ENCODE measurements around the gene SAMM50.

DNA sequence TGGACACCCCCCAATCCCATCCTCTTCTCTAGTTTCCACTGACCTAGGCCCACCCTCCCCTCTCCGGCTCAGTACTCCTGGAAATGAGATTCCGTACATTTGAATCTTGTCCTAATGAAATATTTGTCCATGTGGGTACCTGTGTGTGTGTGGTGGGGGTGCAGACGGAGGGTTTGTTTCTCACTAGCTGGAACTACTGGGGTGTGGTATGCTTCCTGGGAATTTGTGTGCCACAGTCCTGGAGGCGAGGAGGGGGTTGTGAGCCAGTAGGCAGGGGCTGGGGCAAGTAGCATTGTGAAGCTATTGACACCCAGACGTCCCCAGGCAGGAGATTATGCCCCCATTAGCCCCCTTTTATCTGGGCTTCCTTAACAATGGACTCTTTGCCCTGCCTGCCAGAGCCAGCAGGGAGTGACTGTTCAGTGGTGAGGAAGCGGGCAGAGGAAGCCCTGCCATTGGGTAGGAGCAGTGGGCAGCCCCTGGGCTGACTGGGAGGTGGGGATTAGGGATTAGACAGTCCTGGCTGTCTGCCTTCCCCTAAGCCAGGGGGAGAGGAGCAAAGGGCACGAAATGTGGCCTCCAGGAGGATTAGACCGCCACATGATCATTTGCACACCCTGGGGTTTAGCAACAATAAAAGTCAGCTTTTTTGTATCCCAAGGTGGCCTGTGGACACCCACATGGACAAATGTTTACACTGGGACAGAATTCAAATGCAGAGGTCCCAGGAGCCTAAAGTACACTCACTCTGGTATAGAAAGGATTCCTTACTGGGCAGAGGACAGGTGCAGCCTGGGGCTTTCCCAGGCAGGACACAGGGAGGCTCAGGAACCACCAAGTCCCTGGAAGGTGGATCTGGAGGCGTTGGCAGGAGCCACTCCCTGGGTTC lies 1.8 kb downstream of the PNPLA3 start:
- PRO-cap = no peak

DNA sequence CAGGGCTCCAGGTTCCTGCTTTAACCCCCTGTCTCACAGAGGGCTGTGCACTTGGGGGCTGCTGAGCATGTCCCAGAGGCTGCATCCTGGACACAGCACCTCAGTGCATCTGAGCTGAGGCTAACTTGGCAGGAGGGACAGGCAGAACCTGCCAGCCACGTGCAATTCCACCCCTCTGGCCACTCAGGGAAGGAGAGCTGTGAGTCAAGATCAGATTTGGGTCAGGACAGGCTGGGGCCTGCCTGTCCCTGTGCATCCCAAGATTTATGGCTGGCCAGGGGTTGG lies 2.4 kb downstream of the PNPLA3 start:
- PRO-cap = no peak

DNA sequence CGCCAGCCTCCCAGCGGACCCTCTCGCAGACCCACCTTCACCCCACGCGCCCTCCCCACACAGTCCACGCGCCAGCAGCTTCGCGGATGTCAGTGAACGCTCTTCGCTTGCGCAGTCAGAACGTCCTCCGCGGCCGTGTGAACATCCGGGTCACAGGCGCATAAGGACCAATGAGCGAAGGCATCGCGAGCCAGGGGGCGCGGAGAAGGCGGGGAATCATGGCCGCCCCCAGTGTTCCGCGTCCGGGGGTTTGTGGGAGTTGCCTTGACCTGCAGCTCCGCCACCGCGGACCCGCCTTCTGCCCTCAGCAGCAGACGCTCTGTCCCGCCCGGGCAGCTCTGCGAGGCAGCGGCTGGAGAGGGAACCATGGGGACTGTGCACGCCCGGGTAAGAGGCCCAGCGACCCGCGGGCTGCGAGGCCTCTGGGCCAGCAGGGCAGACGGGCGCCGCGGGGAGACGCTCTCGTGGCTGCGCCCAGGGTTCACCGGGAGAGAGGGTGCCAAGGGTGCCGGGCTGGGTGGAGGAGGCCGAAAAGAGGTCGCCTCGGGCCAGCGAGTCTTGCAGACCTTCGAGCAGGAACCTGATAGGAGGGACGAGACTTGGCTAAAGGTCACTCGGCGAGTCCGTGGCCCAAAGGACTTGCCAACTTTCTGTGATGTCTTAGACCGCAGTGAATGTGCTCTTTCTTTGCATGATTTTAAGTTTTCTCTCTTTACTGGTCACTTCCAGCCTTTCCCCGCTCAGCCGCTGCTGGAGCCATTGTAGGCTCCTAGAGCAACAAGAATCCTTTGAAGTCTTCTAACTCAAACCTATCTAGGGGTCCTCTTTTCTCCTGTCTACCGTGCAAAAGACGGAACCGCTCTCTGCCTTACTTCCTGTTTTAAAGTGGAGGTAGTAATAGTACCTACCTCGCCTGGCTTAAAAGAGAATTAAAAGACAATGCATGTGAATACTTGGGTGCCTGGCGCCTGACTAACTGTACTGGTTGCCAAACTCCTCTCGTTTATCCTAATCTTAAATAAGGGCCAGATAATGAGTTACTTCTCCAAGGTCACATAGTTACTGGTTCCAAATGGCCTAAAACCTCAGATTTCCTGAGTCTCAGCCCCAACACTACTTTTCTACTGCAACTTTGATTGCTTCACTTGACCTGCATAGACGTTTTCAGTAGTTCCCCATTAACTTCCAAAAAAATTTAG lies at the start of gene SAMM50:
SAMM50 (plus strand) TSS at position 231 of the 1,199 bp plus-strand sequence.
- PRO-cap = bidirectional peak, plus-strand start at position 231 of the sequence, minus-strand start at position 139 of the sequence; bidirectional peak, plus-strand start at position 925 of the sequence, minus-strand start at position 790 of the sequence

DNA sequence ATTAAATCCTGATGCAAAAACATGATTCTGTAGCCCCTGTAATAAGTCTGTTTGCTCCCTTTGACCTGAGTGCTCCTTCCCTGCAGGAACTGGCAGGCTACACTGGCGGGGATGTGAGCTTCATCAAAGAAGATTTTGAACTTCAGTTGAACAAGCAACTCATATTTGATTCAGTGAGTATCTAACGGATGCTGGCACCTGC lies 22.4 kb downstream of the SAMM50 start:
- PRO-cap = no peak

DNA sequence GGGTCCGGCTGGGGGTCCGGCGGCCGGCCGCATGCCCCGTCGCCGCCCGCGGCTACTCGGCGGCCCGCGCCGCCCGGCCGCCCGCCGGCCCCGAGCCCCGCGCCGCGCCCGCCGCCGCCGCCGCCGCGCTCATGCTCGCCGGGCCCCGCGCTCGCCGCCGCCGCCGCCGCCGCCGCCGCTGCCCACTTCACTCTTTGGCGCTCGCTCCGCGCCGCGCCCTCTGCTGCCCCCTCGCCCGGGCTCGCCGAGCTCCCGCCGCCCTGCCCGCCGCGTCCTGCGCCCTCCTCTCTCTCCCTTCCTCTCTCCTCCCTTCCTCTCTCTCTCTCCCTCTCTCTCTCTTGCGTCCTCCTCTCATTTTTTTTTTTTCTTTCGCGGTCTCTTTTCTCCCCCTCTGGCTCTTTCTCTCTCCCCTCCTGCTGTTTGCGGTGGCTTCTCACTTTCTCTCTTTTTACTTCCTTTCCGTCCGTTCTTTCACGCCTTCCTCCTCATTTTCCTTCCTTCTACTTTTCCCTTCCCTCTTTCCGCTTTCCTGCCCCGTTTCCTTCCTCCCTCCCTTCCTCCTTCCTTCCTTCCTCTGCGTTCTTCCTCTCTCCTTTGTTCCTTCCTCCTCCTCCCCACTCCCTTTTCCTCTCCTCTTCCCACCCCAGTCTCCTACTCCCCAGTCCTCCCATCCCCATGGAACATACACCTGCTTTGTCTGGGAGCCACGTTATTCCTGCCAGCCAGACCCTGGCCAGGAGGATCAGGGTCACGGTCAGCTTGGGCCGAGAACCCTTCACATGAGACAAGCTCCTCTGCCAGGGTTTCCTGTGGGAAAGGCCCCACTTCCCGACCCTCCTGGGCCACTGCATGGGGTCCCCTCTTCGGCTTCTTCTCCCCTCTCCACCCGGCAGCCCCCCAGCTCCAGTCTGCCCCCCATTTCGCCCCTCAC lies 19.3 kb upstream of the SHISAL1 start:
- PRO-cap = no peak

GRCh38 chr22:44337557-44338142 lies 24.9 kb upstream of the SHISAL1 start:
- PRO-cap = no peak

DNA sequence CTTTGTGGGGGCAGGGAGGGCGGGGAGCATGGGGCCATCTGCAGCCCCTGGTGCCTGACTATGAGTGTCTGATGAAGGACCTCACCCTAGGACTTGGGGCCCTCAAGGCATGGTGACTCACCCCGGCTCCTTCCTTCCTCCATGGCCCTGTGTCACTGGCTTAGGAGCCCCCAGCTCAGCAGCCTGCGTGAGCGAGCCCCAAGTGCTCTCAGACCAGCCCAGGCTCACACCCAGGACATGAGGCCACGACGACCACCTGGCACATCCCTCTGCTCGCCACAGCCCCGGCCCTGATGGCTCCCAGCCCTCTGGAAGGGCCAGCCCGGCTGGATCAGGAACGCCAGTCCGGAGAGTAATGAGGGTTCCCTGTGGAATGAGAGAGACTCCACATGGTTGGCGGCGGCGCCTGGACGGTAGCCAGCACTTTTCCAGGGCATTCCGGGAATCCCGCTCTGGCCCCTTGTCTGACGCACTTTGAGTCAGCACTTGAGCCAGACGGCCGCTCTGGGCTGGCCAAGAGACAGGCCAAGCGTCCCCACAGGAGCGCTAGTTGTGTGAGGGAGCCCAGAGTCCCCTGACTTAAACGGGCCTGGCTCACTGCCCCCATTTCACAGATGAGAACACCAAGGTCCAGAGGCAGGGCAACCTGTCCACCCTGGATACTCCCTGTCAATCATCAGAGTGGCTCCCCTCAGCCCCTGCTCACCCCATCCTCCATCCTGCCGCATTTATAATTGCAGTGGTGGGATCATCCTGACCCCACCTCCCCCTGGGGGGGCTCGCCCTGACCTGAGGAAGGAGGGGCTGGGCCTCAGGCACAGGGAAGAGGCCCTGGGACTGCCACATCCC lies 50.8 kb upstream of the SHISAL1 start:
- PRO-cap = no peak

GRCh38 chr22:44493743-44494381 lies 4.2 kb downstream of the RTL6 start:
- PRO-cap = no peak

- PRO-cap = unidirectional peak, plus-strand start at chr22:44685638; unidirectional peak, plus-strand start at chr22:44685667
Observed at GRCh38 chr22:44685274-44685910, 16.6 kb upstream of the PRR5 start.

DNA sequence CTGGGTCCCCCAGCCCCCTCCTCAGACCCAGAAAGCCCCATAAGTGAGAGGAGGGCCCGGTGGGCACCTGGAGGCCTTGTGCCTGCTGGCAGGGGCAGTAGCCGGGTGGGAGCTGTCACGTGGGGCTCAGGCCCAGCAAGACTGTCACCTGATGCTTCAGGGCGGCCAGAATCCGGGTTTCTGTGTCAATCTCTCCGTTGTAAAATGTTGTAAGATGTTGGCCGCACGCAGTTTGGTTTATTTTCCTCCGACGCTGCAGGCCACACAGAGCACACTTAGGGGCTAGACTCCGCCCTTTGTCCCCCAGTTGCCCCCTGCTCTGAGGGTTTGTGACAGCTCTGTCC lies 3.5 kb upstream of the PRR5 start:
- PRO-cap = no peak

DNA sequence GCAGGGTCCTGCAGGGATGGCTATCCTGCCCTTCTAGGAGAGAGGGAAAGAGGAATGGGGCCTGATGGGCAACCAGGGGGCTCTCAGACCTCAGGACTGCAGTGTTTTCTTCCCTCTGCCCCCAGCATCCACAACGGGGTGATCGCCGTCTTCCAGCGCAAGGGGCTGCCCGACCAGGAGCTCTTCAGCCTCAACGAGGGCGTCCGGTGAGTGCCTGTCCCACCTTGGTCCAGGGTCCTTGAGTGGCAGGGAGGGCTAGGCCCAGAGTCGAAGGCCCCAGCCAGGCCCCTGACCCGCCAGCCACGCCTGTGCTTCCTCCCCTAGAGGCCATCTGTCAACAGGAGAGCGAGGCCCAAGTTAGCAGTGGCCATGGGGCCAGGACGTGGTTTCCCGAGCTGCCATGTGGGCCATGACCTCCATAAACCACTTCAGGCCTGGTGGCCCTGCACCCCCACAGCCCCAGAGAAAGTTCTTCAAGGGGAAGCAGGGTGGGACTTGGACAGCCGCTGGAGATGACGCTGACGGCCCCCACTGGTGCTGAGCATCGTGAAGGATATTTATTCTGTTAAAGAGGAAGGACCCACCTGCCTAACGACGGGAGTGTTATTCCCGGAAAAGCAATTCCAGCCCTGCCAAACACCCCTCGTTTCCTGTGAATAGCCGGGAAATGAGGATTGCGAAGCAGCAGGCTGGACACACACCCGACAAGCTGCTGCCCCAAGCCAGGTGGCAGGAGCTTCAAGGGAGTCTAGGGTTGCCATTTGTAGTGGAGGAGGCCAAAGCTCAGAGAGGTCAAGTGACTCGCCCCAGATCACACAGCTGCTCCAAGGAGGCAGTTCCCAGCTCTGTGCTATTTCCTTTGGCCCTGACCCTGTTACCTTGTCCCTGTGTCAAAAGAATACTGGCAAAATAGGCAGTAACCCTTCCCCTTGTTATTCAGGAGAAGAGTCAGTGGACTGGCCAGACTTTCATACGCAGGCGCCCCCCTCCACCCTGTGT lies 12.8 kb downstream of the PRR5 start:
- PRO-cap = no peak

DNA sequence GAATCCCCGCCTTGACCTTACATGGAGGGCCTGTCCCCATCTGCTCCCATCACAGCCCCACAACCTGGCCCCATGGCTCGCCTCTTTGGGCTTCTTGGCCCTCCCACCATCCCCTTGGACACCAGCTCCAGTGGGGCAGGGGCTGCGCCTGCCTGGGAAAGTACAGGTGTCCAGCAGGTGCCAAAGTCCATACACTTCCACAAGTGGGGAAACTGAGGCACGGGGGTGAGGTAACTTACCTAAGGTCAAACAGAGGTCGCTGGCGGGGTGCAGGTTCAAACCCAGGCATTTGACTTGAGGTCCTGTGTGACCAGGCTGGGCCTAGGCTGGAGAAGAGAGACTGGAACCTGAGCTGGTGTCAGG lies 16.1 kb upstream of the ARHGAP8 start:
- PRO-cap = no peak

- PRO-cap = no peak
Observed at GRCh38 chr22:44755808-44756551, 3.6 kb downstream of the ARHGAP8 start.

DNA sequence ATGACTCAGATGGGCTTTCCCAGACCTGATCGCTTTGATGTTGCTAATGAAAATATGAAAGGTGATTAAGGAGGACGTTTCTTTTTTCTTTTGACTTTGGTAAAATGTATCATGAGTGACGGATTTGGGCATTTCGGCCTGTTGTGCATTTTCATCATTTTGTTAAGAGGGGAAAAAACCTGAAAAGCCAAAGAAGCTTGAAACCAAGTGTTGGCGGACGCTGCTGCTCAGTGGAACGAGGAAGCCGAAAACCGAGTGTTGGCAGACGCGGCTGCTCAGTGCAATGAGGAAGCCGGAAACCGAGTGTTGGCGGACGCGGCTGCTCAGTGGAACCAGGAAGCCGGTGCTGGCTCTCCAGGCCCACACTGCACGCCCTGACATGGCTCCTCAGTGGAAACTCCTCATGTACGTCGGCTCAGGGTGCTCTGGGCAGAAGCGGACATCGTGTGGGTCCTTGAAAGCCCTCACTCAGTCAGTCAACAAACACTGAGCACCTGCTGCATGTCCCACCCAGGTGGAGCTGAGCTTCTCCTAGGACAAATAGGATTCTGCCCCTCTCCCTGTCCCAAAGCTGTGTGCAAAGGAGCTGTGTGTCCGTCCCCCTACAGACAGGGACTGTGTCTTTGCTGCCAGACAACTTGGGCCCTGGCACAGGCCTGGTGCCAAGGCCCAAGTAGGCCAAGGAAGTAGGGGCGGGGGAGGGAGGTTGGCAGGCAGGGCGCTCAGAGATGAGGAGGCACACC lies 37.4 kb downstream of the PHF21B start:
- PRO-cap = bidirectional peak, plus-strand start at position 390 of the sequence, minus-strand start at position 240 of the sequence

DNA sequence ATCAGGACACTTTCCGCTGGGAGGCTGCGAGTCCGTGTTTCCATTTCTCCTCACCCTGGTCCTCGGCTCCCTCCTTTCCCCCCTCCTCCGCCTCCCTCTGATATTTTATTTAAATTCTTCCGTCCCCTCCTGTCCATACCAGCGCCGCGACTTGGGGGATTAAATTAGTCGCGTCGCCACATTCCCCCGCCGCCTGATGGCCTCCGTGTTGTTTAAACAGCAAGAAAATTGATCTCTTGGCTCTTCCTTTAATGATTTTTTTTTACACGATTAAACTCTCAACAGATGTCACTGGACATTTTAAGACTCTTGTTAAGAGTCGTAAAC lies 444 bp upstream of the PHF21B start:
- PRO-cap = unidirectional peak, minus-strand start at position 67 of the sequence

DNA sequence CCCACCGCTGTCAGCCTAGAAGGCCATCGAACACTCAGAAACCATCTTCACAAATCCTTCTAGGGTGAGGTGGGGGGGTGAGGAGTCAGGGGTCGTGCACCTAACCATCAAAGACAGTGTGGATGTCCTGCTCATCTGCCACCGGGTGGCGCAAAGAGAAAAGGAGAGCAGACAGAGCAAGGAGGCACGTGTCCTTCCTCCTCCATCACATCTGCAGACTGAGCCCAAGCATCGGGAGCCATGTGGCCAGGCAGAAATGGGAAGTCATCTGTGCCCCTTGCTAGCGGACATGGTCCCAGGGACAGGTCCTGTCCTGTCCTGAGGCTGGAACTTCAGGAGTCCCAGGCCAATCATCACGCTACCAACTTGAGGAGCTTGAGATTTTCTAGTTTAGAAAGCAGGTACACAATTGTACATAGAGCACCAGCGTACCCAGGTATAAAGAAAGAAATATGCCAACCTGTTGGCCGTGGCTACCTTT lies 61.8 kb upstream of the NUP50 start:
- PRO-cap = bidirectional peak, plus-strand start at position 205 of the sequence, minus-strand start at position 215 of the sequence

GRCh38 chr22:45169798-45170300 lies 6.1 kb downstream of the NUP50 start:
- PRO-cap = no peak

DNA sequence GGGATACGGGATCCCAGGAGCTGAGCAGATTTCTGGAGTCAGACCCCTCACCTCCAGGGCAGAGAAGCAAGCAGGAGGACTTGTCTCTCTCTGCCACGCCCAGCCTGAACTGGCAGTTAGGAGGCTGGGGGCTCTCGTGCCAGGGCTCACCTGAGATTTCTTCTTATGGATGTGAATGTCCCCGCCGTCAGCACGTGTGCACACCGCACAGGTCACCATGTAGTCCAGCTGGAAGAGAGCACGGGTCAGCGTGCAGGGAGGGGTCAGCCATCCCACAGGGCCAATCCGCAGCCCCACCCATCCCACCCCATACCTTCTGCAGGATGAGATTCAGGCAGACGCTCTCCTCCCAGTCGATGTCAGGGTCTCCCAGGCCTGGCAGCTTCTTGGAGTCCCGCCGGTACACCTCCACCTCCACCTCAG lies 35.2 kb downstream of the KIAA0930 start:
- PRO-cap = no peak

DNA sequence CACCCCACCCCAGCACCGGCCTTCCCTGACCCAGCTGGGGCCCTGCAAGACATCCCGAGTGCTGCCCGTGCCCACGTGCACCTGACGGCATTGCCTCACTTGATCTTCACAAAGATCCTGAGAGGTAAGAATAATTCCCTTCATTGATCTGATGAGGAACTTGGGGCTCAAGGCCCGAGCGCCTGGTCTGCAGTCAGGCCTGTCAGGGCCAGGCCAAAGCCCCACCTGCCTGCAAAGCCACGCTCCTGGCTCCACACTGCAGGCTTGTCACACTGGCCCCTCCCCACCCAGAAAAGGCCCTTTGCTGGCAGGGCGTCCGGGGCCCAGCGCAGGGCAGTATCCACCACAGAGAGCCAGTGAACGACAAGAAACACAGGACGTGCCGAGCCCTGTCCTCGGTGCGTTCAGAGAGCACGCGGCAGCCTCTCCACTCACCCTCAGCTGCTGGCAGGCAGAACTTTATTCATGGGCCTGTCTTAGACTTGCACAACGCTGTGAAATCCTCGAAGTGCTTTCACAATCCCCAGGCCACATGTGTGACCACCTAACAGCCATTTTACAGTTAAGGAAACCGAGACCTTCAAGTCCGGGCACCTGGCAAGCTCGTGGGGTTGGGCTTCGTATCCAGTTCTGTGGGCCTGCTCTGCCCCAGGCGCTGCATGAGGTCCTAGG lies 14.8 kb downstream of the KIAA0930 start:
- PRO-cap = no peak

GRCh38 chr22:45290627-45291194 lies 6.0 kb downstream of the UPK3A start:
- PRO-cap = no peak